Osteocyte (in vitro differentiated cells): Measurements from ENCODE around the gene CYB5RL.

GRCh38 chr1:54120917-54122151 is 31.5 kb downstream of the CDCP2 start:
- PRO-cap = no peak

- PRO-cap = bidirectional peak, plus-strand start at chr1:54200194, minus-strand start at chr1:54200010
These were observed at the start of gene CYB5RL for GRCh38 chr1:54199311-54200295. Gene CYB5RL, minus strand, starts transcription at chr1:54200030.

- PRO-cap = no peak
These were observed 141.4 kb downstream of the MRPL37 start for GRCh38 chr1:54341225-54341952.

- PRO-cap = no peak
These were observed 173.5 kb upstream of the ACOT11 start for GRCh38 chr1:54374506-54374905.

DNA sequence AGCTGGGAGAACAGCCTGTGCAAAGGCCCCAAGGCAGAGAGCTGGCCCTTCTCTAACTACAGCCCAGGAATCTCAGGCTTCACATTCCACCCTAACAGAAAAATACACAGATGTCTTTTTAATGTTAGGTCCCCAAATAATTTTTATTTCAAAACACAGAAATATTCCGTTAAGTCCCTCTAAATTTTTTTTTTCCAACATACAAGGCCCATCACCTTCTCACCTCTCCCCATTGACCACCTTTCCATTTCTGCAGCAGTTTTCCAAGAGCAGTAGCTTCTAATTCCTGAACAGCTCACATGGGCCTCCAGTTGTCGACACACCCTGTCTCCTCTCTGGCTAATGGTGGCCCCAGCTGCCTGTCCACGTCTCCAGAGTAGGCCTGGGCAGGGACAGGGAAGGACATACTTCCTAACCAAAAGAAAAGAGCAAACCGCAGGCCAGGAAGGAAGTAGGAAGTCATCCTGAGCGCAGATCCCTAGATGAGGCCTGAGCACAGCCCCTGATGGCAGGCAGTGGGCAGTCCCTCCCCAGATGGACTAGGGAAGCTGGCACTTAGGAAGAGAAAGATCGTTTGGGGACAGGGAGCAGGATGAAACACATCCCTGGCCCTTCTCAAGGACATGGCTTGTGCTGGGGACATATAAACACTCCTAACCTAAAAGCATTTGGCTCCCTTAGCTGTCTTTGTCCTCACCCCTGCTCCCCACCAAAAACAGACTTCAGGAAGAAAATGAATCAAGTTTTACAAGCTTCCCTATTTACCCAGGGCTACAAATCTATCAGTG is 163.2 kb upstream of the ACOT11 start:
- PRO-cap = no peak

DNA sequence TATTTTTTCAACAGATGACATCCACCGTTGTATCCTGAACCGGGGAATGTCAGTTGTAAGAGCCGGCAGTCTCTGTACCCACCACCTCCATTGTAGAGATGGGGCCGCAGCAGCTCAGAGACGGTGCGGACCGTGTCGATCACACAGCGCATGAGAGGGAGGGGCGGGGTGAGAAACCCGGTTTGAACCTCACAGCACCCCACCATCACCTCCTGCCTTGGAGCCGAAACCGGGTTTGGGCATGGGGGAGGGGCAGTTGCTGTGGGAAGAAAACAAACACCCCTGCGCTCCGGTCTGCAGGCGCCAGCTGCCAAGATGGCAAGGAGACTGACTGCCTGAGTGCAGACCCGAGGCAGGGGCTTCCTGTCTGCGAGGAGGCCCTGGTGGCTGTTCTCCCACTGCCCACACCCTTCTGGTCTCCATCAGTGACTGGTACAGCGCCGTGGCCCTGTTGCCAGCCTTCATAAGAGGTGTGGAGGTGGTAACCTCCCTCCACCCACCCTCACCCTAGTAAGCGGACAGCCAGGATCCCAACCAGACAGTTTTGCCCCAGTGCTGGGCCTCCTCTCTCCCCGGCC is 72.6 kb upstream of the ACOT11 start:
- PRO-cap = no peak

DNA sequence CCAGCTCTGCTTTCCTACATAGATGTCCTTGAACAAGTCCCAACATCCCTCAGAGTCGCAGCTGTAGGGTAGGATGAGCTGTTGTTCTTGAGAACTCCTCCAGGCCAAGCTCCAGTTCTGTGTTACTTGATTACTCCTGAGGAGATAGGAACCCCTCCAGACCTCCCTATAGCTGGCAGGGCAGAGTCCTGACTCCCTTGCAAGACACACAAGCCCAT is 68.6 kb upstream of the ACOT11 start:
- PRO-cap = no peak

DNA sequence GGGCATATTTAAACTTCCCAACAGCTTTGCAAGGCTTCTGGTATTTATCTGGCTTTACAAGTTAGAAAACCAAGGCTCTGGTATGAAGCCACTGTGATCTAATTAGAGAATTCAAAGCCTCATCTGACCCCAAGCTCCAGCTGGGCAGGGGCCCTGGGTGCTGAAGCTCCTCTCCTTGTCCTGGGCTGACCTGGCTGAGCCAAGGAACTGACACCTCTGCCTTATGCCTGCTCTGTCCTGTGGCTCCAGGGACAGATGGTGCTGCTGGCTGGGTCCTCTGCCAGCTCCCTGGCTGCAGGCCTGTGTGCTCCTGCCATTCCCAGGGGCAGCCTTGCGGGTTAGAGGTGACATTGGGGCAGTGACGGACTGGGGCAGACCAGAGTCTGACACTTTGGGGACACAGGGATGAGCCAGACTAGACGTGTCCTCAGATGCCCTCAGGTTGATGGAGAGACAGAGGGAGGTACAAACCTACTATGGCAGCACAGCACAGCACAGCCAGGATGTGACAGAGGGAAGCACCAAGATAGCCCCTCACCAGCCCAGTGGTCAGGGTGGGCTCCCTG is 11.8 kb downstream of the ACOT11 start:
- PRO-cap = no peak

- PRO-cap = unidirectional peak, minus-strand start at chr1:54581750
These were observed 33.6 kb downstream of the ACOT11 start for GRCh38 chr1:54581538-54582146.

DNA sequence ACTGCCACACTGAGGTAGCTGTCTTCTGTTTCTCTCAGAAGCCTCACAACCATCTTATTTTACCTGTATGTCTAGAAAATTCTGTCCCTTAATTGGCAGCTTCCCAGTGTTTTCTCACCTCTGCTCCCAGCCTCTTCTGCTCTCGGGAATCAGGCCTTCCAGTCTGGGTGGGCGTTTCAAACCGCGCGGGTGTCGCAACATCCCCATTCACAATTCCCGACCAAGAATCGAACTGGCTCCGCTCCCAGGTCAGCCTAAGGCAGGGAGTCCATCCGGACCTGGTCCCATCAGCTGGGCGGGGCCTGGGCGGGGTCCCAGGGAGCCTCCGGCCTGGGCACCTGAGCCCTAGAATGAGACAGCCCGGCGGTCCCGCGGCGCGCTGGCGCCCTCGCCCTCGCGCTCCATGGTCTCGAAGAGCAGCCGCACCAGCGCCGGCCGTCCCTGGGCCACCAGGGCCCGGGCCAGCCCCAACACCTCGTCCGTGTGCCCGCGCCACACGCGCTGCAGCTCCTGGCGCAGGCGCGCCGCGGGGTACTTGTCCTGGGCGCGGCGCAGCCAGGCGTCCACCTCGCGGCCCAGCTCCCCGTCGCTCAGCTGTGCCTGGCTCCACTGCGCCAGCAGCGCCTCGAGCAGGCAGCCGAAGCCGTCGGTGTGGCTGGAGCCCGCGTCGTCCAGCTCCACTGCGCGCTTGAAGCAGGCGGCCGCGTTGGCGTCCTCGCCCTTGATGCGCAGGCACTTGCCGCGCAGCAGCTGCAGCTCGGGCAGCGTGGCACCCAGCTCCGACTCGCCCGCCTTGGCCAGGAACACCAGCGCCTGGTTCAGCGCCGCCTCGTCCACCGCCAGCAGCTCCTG is 16.8 kb upstream of the PARS2 start:
- PRO-cap = no peak

- PRO-cap = no peak
These were observed 1.3 kb downstream of the LEXM start for GRCh38 chr1:54807062-54807730.

GRCh38 chr1:54864075-54865035 is 22.6 kb downstream of the DHCR24 start:
- PRO-cap = no peak

DNA sequence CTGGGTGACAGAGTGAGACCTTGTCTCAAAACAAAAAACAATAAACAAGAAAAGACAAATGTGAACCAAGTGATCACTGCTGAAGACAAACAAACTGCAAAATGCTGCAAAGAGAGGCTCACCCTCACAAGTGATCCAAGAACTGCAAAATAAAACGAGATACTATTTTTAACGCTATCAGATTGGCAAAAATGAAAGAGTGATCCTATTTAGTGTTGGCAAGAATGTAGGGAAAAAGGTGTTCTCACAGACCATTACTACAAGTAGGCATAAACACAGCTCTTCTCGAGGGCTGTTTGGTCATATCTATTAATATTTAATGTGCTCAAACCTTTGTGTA is 18.0 kb downstream of the DHCR24 start:
- PRO-cap = no peak

DNA sequence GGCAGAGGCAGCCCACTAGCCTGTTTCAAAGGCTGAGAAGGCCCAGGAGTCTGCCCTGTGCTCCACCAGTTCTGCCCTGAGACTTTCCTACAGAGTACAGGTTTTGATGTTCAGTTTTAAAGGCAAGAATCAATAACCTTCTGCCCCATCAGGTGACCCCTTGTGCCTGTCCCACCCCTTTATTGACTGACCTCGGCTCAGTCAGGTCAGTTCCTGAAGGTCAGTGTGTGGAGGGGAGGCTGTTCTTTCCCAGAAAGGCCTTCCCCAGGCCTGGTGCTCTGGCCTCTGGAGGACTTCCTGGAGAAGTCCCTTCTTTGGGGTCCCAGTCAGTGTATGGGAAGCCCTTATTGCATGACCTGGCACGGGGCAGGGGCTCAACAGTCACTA is 14.3 kb downstream of the PCSK9 start:
- PRO-cap = no peak

- PRO-cap = no peak
These were observed 15.4 kb upstream of the USP24 start for GRCh38 chr1:55230564-55231008.

GRCh38 chr1:56285659-56286029 is 293.7 kb downstream of the PLPP3 start:
- PRO-cap = no peak

DNA sequence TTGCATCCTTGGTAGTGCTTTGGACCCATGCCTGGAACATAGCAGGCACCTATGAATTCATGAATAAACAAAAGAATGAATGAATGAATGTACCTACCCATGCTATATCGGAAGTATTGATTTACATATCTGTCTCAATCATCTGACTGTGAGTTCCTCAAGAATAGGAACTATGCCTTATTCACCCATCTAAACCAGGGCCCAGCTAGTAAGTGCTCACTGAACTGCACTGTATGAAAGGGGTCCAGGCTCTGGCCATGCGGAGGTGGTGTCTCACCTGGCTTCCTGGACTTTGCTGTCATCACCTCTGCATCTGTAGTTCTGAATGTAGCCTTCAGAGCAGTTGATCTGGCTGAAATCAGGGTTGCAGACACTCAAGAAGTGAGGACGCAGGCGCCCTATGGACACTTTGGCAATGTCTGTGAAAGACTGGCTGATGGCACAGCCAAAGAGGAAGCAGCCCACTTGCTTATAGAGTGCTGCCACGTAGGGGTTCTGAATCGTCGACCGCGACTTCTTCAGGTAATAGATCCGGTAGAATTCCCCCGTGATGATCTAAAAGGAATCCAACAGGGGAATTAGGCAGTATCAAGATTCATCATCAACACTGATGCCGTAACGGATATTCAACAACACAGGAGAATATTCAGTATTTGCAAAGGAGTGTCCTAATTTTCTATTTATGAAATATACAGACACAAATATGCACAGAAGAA is 55.2 kb downstream of the PLPP3 start:
- PRO-cap = unidirectional peak, minus-strand start at position 318 of the sequence

- PRO-cap = no peak
These were observed 15.8 kb downstream of the PLPP3 start for GRCh38 chr1:56563424-56564046.

- PRO-cap = no peak
These were observed 1.4 kb downstream of the PLPP3 start for GRCh38 chr1:56577758-56578517.

GRCh38 chr1:56645985-56646265 is 811 bp downstream of the PRKAA2 start:
- PRO-cap = no peak